Endometrial microvascular endothelial cells (primary cell): ENCODE results near the genes CTAGE1 and TMEM241.

- RAMPAGE, long total RNA, result no peak
Measured at GRCh38 chr18:22173177-22173786, 3.9 kb downstream of the GATA6 start.

DNA sequence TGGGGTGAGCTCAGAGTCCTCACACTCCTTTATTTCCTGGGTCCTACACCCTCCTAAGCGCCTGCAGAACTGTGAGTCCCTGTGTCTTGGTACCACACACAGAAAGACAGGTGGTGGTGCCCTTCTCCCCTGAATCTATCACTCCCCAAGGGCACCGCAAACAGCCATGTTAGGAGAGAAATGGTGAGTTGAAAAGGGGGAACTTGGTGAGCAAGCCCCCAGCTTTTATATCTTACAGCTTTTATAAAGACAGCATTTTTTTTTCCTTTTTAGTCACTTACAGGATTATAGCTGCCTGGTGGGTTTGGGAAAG is 5.5 kb downstream of the GATA6 start:
- RAMPAGE, long total RNA, result no peak

DNA sequence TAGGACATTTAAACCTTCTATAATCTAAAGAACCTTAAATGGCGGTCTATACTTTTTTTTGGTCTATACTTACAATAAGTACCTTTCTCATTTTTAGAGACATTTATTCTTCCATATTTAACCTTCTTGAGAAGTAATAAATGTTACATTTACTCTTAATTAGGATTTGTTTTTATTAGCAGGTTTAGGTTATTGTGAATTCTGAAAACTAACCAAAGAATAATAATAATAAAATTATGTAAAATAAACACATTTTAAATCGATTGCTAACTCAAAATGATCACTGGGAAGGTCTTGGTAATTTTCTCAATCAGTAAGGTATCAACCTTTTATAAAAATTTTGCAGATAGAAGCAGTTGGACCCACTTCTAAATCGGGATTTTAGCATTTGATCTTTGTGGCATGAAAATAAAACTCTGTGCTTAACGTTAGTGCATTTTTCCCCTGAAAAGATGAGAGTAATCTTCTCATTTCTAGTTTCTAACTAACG is 6.5 kb downstream of the GATA6 start:
- RAMPAGE, long total RNA, result no peak

- RAMPAGE, long total RNA, result no peak
Measured at GRCh38 chr18:22196094-22196805, 26.9 kb downstream of the GATA6 start.

DNA sequence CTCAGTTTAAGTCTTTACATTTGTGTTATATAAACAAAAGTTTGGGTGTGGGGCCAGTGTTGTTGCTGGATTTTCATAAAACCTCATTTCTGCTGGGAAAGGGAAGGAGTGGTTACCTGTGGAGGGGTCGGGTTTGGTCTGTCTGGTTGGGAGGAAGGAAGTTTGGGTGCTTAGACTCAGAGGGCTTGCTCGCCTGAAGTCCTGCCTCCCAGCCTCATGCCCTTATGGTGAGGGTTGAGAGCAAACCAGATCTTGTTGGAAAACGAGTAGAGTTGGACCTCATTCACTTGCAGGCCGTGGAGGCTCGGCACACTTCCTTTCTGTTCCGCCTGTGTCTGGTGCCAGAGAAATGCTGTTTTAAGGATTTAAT is 29.5 kb downstream of the GATA6 start:
- RAMPAGE, long total RNA, result no peak

DNA sequence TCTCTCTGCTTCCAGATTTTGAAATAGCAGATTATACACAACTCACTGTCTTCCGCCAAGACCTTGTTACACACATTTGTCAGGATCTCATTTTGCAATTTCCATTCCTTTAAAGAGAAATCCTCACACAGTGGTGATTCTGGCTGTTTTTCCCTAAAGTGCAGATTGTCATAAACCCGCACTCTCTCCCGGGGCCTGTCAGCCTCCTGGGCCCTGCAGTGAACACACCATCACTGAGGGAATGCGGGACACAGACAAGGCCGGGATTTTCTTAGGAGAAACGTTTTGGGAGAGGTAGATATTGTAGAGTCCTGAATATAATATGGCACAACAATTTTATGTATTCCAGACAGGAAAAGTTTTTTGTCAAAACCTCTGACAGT is 95.1 kb downstream of the CTAGE1 start:
- RAMPAGE, long total RNA, result no peak

DNA sequence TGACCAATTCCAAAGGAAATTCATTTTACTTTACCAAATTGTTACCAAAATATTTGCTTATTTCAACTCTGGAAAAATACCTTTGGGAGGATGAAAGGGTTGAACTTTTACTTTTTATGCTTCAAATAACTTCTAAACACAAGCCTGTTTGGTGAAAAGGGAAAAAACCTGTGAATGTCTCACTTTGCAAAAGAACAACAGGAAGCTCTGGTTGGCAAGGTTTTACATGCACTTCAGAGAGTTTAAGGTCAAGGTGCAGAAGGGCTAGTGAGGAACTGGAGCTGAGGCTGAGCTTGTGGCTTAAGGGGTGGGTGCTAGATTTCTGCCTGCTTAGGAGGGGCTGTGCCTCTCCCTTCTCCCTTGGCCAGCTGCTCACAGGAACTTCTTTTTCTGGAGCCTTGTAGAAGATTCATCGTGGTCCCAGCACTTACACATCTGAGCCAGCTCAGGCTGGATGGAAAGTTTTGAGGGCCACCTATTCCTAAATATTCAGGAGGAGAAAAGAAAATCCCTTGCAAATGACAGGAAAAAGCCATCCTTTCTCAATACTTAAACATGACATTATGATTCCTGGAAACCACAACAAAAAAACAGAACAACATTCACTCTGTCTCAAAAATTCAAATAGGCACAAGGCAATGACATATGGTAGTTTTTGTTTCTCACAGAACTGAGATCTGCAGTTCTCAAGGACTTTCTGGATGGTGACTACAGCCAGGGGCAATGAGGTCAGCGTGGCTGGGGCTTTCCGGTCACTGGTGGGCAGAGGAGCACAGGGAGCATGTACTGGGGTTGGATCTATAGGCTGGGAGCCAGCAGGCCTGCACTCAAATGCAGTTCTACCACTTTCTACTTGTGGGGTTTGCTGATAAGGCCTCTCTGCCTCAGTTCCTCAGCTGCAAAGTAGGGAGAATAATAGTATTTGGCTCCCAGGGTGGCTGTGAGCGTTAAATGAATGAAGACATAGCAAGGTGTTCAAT is 72.2 kb downstream of the CTAGE1 start:
- RAMPAGE, long total RNA, result no peak

- RAMPAGE, long total RNA, result no peak
Measured at GRCh38 chr18:22348439-22349384, 69.0 kb downstream of the CTAGE1 start.

GRCh38 chr18:22417604-22418071 is at the start of gene CTAGE1:
Gene CTAGE1 (minus strand): TSS chr18:22417915.
- RAMPAGE, long total RNA, result no peak

DNA sequence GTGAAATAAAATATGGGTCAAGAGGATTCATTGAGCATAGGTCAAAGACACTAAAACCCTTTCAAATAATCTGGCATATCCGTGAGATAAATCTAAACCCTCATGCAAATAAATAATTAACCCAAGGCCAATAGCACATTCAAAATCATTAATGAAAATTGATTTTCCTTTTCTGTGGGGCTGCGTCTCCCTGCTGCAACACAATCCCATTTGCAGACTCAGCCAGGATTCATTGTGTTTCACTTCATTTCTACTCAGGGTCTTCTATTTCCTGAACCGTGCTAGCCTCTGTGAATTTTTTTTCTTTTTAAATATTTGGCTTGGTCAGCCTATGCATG is 10.1 kb upstream of the CTAGE1 start:
- RAMPAGE, long total RNA, result no peak

GRCh38 chr18:22466035-22466555 is 48.4 kb upstream of the CTAGE1 start:
- RAMPAGE, long total RNA, result no peak

GRCh38 chr18:22469925-22470482 is 52.3 kb upstream of the CTAGE1 start:
- RAMPAGE, long total RNA, result no peak

- RAMPAGE, long total RNA, result no peak
Measured at GRCh38 chr18:22492129-22492460, 74.4 kb upstream of the CTAGE1 start.

DNA sequence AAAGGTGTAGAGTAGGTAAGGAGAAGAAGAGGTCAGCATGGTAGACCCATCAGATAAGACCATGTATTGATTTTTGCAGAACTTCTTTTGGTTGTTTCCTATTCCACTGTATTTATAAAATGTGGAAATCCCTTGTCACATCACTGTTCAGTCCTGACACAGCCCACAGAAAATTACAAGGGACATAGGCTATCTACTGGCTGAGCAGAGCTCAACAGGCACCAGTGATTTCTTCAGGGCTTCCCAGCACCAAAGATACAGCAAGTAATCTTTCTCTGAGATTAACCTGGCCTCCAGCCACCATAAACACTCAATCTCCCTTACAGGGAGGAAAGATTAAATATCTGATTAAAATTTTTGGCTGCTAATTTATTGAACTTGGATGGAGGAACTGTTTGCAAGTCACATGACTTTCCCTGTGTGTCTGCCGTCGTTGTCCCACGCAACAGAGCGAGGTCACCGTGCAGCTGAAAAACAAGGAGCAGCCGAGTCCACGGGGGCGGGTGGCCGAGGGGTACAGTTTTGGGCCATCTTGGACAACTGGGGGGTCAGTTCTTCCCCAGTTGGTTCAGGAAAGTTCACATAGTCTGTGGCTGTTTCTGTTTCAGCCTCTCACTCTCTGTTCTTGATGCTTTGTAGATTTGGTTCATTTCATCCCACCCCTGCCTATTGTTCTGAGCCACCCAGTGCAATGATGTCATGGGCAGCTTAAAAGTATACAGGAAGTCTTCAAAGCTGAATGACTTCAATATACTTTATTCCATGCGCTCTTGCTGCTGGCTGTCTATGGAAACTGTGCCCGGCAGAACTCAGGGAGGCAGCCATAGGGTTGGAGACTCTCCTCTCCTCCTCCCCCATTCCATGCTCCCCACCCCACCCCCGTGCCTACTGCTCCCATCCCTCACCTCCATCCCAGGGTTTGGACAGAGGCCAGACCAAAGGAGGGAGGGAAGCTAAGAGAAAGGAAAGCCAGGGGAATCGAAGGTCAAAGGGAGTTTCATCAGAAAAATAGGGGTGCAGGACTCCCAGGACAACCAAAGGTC is 186.8 kb upstream of the CTAGE1 start:
- RAMPAGE, long total RNA, result no peak

GRCh38 chr18:23134756-23135304 is 455 bp upstream of the CABLES1 start:
- RAMPAGE, long total RNA, result no peak

DNA sequence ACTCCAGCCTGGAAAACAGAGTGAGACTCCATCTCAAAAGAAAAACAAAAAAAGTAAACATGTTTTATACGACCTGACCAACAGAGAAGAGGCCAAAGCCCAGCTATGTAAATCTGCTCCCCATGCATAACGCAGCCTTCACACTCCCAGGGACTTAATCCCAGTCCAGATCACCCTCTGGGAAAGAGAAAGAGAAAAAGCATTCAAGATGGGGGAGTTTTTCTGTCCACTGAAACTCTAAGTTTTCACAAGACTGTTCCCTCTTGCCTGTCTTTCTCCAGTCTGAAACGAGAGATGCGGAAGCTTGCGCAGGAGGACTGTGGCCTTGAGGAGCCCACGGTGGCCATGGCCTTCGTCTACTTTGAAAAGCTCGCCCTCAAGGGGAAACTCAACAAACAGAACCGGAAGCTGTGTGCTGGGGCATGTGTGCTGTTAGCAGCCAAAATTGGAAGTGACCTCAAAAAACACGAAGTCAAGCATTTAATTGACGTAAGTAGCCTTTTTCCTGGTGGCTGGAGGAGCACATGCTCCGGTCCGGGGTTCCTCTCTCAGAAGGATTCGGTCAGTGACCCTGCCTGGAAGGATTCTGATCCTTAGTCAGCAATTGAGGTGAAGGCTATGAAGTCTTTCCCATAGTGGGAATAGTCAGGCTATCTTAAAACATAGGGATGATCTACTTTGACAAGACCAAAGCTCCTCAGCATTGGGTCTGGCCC is 118.3 kb downstream of the CABLES1 start:
- RAMPAGE, long total RNA, result no peak

- RAMPAGE, long total RNA, result no peak
Measured at GRCh38 chr18:23422575-23423513, 14.9 kb downstream of the TMEM241 start.

DNA sequence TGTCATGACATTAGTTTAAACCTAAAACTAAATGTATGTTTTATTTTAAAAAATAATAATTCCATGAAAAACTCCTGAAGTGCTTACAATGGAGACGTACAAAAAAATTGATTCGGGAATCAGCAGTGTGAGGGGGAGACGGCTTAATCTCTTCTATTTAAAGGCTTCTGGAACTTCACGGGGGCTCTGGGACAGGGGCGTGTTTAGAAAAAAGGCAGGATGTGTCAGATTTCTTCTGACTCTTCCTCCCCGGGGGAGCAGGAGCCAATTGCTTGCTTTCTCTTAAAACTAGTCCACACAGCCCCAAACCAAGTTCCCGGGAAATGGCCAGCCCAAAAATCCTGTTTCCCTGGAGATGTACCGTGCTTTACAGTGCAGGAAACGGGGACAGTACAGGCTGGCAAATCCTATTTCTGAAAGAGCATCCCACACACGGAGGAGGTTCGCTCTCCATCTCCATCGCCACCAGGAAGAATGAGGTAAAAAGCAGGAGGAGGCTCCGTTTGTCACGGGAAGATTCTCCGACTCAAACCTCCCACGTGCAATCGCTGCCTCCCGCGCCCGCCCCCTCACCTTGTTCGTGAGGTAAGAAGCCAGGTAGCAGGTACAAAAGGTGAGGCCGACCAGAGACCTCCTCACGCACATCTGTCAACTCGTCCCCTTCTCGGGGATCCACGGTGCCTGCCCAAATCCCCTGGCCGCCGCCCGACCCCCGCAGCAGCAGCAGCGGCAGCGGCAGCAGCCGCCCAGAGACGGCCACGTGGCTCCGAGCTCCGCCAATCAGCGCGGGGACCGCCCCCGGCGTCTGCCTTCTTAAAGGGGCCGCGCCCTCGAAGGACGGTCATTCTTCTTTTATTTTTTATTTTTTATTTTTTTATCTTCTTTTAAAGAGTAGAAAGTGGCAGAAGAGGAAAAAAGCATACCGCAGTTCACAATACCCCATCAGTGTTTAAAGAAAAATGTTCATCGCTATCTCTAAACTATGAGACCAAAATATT is at the start of gene TMEM241:
TMEM241 (minus strand) TSS at position 754 of the 998 bp plus-strand sequence.
- RAMPAGE, long total RNA, result no peak

GRCh38 chr18:23502588-23502793 is 820 bp upstream of the RMC1 start:
- RAMPAGE, long total RNA, result no peak

DNA sequence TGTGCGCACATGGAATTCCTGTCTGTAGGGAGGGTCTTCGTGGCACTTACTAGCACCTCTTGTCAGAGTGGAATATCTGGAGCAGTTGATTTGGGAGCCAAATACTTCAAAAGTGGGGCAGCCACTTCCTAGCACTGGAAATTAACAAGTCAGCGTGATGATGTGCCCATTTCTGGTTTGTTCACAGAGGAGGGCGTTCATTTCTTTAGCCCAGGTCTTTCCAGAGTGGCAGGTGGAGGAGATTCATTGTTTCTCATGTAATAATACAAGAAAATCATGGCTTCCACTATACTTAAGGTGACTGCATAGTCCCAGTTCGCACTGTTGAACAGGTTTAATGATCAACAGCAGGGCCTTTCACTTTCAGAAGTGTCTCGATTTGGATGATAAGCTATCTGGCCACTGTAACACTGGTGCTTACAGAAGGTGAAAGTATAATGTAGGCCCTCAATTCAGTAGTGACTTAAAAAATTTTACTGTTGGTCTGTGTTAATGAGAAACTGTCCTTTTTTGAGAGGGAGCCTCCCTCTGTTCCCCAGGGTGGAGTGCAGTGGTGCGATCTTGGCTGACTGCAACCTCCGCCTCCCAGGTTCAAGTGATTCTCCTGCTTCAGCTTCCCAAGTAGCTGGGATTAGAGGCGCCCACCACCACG is 1.4 kb downstream of the RMC1 start:
- RAMPAGE, long total RNA, result no peak